Fibroblast of the aortic adventitia (primary cell): ENCODE measurements around a stretch of chr4.

DNA sequence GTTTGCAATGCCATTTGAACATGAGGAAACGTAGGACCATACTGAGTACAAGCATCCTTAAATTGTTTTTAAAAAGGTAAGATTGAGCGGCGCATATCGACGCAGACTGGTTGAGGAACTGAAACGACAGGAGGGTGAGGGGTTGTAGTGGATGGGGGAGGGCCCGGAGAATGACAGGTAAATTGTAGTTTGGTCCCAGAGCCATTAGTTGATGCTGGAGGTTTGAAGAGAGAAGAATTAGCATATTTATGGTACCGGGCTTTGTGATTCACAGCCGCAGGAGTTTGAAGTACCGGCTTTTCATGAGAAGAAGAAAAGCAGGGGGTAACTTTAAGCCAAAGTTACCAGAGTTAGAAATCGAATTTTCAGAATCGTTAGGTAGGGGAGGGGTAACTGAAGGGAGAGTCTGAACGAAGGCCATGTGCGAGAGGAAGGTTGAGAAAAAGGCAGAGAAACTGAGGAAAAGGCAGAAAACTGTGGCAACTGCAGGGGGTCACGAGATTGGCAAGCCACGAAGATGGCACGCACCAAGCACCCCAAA, 179.4 kb downstream of the OTOP1 start:
- CAGE, long polyA plus RNA: no peak

GRCh38 chr4:4138917-4139328, 87.8 kb downstream of the OTOP1 start:
- CAGE, long polyA plus RNA: no peak

DNA sequence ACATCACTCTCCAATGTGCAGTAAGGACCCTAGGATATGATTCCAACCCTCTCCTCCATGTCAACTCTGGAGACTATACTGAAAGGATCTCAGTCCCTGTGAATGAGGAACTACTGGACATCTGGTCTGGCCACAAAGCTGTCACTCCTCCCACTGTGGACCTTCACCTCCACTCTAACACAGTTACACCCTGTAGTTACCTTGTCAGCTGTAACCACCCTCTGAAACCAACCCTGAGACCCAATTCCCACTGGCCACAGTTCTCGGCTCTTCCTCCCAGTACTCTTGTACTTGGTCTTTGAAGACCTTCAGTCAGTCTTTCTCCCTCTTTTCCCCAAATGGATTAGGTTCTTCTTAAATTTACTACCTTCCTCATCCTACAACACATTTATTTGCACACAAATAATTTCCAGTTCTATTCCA, 2.8 kb downstream of the TMEM128 start:
- CAGE, long polyA plus RNA: no peak

DNA sequence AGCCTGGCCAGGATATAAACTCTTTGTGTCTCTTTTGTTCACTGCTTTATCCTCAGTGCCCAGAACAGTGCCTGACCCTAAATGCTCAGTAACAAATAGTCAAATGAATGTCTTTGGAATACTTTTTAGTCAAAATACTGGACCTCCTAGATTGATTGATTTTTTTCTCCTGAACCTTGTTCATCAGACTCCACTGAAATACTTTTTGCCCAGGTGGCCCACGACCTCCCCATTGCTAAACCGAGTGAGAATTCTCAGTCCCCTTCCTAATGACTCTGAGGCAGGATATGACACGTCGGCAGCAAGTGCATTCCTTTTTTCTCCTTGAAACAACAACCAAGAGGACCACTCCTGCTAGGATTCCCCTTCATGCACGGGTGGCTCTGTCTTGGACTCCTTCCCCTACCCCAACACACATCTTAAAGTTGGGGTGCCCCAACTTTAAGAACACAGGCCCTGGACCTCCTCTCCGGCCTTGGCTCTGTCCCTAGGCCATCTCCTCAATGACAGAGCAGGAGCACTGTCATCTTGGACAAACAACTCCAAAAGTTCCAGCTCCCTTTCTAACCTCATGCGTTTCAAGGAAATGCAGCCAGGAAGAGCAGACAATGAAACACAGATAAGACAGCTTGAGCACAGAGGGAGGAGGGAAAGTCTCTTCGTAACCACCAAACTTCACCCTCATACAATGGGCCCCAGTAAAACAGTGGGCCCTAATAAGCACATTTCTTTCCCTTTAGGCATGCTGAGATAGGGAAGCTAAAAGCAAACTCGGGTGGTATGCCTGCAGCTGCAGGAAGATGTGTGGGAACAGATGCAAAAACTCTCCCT, 33.8 kb downstream of the ZBTB49 start:
- CAGE, long polyA plus RNA: no peak

DNA sequence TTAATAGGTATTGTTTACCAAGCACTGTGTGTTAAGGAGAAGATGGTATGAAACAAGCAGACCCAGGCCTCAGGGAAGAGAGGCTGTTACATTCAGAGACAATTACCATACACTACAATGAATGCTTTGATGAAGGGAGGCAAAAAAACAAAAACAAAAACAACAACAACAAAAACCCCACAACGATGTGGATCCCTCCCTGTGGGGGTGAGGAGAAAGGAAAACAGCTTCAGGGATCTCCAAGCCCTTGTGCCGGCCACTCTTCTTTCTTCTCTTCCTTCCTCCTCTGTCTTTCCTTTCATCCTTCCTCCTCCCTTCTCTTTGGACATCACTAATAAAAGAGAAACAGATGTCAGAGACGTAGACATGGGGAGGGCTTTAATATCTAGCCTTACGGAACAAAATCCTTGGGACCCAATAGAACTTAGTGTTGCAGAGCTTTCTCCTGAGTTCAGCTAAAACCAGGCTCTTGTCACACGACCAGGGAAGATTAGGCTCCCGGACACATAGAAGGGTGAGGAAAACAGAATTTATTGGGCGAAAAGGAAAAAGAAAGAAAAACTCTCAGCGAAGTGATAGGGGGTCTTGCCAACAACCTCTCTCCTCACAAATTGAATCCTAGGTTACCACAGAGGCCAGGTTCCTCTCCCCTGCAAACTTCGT, 18.8 kb upstream of the STX18 start:
- CAGE, long polyA plus RNA: no peak

GRCh38 chr4:4859877-4860280, 414 bp downstream of the MSX1 start:
- CAGE, long polyA plus RNA: no peak

- CAGE, long polyA plus RNA: no peak
Observed at GRCh38 chr4:4959620-4960130, 59.6 kb downstream of the CYTL1 start.

- CAGE, long polyA plus RNA: no peak
Observed at GRCh38 chr4:4969164-4969811, 50.0 kb downstream of the CYTL1 start.

DNA sequence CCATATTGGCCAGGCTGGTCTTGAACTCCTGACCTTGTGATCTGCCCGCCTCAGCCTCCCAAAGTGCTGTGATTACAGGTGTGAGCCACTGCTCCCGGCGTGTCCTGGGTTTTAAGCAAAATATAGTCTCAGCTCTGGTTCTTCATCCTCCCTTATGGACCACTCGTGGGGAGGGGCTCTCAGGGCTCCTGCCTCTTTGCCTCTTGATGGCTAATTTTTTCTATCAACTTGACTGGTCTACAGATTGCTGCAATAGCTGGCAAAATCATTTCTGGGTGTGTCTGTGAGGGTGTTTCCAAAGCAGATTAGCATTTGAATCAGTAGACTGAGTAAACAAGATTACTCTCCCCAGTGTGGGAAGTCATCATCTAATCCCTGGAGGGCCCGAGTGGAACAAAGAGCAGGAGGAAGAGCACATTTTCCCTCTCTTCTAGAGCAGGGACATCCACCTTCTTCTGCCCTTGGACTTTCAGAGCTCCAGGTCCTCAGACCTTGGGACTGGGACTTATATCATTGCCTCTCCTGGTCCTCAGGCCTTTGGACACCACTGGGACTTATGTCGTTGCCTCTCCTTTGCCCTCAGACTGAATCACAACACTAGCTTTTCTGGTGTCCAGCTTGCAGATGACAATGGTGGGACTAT, 153.5 kb downstream of the STK32B start:
- CAGE, long polyA plus RNA: no peak

- CAGE, long polyA plus RNA: no peak
Observed at GRCh38 chr4:5783268-5783631, 72.2 kb downstream of the EVC start.

DNA sequence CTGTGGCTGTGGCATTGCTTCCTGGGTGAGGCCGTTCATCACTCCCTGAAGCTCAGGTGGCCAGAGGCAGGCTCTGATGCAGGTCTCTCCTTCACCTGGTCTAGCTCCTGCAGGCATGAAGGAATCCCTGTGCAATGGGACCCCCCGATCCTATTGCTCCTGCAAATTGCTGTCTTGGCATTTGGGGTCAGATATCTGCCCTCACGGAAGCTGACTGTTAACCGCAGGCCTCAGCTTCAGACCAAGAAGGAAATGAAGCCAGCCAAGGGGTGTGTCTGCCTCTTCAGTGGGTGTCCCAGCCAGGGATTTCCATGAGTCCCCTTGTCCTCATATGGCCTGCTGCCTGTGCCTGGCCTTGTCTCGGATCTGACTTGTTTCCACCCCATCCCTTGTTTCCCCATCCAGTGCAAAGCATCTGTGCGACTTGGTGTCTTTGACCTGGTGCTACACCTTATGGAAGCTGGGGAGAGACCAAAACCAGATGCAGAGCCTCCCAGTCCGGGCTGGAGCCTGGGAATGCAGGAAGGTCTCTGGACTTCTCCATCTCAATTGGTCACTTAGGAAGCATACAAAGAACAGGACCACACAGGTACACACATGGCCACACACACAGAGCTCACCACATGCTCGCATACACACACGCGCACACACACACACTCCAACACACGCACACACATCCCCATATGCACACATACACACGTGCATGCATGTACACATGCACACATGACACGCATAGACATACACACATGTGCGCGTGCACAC, 65.7 kb downstream of the CRMP1 start:
- CAGE, long polyA plus RNA: no peak

- CAGE, long polyA plus RNA: no peak
Observed at GRCh38 chr4:6093754-6094204, 106.6 kb downstream of the JAKMIP1 start.

DNA sequence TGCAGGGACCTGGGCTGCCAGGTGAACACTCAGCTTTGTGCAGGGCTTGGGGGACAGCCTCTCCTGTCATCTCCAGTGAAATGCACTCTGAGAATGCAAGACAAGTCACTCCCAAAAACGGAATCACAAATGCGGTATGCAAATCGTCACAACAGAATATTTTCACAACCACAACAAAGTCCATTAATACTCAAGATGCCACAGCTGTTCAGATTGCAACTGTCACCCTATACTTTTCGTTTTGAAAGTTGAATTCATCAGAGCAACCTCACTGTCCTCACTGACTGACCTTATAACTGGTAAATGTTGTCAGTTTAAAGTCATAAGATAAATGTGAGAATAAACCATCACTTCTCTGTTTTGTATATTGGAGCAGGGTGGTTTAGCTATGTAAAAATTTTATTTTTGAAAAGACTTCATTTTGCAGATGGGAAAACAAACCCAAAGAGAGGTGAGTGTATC, 16.6 kb downstream of the JAKMIP1 start:
- CAGE, long polyA plus RNA: no peak

DNA sequence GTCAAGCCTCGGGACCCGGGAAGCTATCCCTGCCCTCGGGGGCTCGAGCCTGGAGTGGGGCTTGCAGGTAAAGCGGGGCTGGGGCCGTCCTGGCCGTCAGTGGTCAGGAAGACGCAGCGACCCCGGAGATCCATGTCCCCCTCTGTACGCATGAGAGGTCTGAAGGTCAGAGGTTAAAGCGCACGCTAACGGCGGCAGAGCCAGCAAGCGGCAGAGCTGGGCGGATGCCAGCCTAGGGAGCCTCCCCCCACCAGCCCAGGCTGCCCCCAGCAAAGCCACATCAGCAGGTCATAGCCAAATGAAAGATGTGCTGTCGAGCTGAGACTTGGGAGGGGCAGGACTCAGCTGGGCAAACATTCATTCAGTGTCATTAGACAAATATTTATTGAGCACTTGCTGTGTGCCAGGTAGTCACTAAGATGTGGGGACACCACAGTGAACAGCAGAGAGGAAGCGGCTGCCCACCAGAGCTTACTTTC, 563 bp upstream of the JAKMIP1 start:
- CAGE, long polyA plus RNA: no peak

GRCh38 chr4:6245518-6245996, 24.1 kb upstream of the WFS1 start:
- CAGE, long polyA plus RNA: no peak

DNA sequence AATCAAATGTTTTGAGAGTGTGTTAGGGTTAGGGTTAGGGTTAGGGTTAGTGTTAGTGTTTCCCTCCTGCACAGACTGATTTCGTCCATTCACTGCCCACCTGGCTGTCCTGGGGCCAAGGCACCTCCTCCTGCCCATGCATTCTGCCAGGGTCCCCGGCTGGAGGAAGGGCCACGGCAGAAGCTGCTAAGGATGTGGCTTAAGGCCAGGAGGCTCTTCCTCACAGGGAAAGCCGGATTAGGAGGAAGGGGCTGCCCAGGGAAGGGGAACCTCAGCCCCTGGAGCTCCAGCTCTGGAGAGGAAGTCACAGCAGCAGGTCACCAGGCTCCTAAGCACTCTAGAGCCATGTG, 48.6 kb downstream of the PPP2R2C start:
- CAGE, long polyA plus RNA: no peak

DNA sequence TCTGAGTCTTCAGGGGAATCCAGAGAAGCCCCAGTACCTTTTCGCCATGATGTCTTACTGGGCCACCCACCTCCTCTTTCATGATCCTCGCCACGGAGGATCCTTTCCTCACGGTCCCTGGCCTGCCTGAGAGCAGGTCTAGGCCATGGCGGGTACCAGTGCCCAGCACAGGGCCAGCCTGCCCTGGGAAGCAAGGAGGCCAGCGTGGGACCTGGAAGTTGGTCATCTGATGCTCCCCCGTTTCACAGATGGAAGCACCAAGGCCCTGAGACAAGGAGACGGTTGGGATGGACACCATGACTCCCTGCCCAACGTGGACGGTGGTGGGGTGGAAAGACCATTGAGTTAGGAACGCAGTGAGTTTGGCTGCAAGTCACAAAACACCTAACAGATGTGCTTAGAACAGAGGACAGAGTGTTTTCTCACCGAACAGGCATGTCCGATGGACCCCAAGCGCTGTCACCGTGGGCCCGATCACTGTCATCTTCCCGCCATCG, 21.7 kb upstream of the MRFAP1 start:
- CAGE, long polyA plus RNA: no peak

DNA sequence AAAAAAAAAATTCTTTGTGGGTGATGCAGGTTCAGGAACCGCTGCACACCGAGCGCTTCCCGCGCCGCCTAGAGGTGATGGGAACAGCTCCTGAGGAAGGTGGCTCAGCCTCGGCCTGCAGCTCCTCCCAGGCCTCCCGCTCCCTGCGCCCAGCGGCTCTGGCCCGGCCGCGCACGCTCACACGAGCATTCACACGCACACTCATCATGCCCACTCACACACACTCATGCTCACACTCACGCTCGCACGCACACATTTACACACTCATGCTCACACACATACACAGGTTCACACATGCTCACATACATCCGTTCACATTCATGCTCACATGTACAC, 9.2 kb upstream of the ENSG00000170846 start:
- CAGE, long polyA plus RNA: no peak

DNA sequence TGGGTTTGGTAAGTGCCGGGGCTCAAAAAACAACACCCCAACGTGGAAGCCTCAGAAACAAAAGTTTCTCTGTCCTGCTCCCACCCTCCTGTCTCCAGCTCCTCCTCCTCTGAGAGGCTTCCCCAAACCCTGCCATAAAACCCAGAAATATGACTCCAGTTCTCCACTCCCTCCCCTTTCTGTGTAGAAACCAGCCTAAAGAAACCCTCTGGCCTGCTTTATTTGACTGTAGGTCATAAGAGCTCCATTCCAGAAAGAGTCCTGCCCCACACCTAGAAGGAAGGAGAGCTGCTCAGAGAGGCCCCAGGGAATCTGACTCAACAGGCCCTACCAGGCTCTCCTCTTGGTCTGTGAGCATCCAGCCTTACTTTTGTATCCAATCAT, 886 bp upstream of the S100P start:
- CAGE, long polyA plus RNA: no peak

GRCh38 chr4:6695659-6696261, 2.1 kb downstream of the S100P start:
- CAGE, long polyA plus RNA: no peak